Hematopoietic multipotent progenitor cell (in vitro differentiated cells): ENCODE measurements around the gene TTC30A.

DNA sequence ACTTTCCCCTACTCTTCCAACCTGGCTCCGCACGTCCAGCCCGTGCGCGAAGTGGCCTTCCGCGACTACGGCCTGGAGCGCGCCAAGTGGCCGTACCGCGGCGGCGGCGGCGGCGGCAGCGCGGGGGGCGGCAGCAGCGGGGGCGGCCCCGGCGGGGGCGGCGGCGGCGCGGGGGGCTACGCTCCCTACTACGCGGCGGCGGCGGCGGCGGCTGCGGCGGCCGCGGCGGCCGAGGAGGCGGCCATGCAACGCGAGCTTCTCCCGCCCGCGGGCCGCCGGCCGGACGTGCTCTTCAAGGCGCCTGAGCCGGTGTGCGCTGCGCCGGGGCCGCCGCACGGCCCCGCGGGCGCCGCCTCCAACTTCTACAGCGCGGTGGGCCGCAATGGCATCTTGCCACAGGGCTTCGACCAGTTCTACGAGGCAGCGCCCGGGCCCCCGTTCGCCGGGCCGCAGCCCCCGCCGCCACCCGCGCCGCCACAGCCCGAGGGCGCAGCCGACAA is 455 bp downstream of the HOXD11 start:
- CAGE, long polyA plus RNA, result no peak

GRCh38 chr2:176123068-176123679 is 655 bp downstream of the HOXD9 start:
- CAGE, long polyA plus RNA, result no peak

DNA sequence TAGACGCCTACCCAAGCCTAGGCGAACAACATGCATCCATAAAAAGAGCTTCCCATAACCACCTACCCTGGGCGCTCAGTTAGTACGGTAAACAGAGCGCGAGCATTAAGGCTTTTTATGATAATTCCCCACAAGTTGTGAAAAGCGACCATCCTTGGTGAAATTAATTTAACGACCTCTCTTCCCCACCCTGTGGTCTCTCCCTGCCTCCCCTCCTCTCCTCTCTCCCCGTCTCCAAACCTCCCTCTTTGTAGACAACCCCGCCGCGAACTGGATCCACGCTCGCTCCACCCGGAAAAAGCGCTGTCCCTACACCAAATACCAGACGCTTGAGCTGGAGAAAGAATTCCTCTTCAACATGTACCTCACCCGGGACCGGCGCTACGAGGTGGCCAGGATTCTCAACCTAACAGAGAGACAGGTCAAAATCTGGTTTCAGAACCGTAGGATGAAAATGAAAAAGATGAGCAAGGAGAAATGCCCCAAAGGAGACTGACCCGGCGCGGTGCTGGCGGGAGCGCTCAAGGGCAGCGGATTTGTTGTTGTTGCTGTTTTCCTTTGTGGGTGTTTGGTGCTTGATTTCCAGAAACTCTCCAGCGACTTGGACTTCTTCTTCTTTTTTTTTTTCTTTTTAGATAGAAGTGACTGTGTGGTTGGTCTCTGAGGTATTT is 1.3 kb downstream of the HOXD9 start:
- CAGE, long polyA plus RNA, result no peak

GRCh38 chr2:176126891-176127404 is 2.6 kb upstream of the HOXD8 start:
- CAGE, long polyA plus RNA, result no peak

- CAGE, long polyA plus RNA, result no peak
These were observed 1.3 kb downstream of the HOXD8 start for GRCh38 chr2:176130866-176131131.

DNA sequence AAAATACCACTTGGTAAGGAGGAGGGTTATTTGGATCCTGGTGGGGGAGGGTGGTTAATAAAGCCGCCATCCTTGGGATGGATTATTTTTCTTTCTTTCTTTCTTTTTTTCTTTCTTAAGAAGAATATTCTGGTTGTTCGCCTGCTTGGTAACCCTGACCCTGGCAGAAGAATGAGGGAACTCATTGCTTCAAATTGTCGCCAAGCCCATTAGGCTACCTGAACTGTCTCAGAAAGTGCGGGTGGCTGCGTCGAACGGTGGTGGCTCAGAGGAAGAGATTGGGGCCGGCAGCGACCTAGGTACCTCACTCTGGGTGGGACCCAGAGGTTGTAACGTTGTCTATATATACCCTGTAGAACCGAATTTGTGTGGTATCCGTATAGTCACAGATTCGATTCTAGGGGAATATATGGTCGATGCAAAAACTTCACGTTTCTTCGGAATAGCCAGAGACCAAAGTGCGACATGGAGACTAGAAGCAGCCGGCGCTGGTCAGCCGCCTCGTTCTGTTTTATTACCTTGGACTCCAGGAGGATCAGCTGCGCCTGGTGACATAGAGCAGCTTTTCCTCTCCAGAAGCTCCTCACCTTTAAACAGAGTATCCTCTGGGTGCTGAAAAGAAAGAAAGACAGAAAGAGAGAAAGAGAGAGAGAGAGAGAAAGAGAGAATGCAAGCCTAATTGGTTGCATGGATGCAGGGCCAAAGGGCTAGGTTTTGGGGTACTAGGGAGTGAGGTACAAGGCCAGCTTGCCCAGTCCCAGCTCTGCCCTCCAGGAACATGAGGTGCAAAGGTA is 1.2 kb upstream of the HOXD4 start:
- CAGE, long polyA plus RNA, result no peak

DNA sequence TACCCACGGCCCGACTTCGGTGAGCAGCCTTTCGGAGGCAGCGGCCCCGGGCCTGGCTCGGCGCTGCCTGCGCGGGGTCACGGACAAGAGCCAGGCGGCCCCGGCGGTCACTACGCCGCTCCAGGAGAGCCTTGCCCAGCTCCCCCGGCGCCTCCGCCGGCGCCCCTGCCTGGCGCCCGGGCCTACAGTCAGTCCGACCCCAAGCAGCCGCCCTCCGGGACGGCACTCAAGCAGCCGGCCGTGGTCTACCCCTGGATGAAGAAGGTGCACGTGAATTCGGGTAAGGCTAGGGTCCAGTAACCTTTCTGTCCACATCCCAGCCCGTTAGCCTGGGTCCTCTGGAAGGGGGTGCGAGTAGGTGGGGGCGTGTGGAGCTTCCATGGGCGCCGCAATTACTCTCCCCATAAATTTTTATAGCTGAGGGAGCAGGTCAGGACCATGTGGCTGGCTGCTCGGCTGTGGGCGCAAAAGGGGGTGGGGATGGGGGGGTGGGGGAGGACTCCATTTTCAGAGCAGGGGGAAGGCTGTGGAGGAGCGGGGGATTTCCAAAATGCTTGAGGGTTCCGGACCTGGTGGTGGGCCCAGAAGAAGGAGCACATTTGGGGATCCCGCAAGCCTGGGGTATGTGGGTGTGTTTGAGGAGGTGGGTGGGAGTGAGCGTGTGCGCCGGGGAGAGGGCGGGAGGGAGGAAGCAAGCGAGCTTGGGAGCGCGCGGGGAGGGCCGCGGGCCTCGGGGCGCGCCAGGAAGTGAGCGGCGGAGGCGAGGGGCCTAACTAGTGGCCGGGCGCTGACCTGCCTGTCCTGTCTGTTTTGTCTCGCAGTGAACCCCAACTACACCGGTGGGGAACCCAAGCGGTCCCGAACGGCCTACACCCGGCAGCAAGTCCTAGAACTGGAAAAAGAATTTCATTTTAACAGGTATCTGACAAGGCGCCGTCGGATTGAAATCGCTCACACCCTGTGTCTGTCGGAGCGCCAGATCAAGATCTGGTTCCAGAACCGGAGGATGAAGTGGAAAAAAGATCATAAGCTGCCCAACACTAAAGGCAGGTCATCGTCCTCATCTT is 770 bp downstream of the HOXD4 start:
- CAGE, long polyA plus RNA, result no peak

DNA sequence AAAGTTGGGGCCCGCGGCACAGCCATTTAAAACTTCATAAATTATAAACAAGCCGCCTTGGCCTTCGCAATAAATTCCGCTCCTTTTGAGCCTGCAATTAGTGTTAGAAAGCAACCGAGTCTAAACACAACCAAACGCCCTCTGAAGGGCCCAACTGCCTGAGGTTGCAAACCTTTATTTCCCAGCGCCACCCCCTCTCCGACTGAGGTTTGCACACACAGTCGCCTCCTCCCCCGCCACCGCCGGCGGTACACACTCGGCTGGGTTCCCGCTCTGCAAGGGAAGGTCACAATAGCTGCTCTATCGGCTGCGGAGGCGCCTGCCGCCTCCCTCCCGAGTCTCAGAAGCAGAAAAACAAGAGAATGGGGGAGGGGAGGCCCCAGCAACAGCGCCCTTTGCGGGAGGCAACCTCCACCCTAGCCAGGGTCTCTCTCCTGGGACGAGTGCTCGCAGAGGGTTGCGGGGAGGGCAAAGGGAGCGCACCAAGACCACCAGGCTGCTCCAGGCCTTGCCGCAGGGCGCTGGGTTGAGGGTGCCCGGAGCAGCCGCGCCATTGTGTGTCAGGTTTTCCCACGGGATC is 13.5 kb upstream of the HOXD1 start:
- CAGE, long polyA plus RNA, result no peak

DNA sequence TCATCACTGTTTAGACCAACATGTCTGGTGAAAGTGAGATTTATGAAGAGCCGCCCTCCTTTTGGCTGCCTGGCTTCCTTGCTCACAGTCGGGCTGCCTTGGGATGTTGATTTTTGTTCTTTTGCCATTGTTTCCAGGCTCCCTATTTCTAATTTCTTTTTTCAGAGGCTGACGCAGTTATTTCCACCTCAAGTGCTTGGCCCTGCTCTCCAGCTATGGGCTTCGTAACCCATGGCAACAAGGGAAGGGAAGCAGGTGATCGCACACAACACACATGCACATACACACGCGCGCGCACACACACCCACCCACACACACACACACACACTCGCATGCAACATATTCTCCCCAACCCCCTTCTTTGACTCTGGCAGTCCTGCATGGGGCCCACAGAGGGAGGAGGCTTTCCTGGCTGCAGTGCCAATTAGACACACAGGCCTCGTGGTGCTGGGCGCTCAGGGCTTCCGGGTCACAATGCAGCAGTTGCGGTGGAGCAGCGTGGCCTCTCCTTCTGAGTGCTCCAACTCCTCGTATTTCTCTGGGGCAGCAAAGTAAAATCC is 296.7 kb downstream of the MTX2 start:
- CAGE, long polyA plus RNA, result no peak

DNA sequence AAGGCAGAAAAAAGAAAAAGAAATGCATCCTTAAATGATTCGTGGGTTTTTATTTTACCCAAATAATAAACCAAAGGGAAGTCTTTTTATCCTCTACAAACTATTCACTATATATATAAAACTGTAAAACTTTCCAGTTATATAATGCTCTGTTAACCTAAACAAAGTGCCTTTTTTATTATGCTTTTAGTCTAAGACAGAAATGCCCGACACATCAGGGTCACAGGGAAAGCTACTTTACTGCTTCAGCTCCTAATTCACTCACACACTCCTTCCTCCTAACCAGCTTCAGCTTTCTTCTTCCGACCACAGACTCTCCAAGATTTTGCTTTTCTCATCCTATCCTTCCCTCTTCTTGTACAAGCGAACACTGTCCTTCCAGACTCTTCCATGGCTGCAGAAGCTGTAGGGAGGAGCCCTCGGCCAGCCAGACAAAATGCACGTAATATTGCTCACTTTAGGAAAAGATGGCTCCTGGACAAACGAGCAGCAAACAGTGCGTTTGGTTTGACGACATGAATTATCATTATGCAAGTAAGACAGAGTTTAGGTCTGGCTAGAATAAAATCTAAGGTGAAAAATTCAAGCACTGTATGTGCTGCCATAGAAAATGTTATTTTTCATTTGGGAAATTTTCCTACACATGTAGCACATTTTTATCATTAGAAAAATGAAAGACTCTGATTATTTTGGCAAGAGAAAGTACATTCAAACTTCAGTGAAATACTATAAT is 47.5 kb upstream of the HNRNPA3 start:
- CAGE, long polyA plus RNA, result no peak

- CAGE, long polyA plus RNA, result no peak
These were observed 6.5 kb downstream of the HNRNPA3 start for GRCh38 chr2:177218846-177219664.

- CAGE, long polyA plus RNA, result no peak
These were observed 7.1 kb downstream of the HNRNPA3 start for GRCh38 chr2:177219665-177220031.

DNA sequence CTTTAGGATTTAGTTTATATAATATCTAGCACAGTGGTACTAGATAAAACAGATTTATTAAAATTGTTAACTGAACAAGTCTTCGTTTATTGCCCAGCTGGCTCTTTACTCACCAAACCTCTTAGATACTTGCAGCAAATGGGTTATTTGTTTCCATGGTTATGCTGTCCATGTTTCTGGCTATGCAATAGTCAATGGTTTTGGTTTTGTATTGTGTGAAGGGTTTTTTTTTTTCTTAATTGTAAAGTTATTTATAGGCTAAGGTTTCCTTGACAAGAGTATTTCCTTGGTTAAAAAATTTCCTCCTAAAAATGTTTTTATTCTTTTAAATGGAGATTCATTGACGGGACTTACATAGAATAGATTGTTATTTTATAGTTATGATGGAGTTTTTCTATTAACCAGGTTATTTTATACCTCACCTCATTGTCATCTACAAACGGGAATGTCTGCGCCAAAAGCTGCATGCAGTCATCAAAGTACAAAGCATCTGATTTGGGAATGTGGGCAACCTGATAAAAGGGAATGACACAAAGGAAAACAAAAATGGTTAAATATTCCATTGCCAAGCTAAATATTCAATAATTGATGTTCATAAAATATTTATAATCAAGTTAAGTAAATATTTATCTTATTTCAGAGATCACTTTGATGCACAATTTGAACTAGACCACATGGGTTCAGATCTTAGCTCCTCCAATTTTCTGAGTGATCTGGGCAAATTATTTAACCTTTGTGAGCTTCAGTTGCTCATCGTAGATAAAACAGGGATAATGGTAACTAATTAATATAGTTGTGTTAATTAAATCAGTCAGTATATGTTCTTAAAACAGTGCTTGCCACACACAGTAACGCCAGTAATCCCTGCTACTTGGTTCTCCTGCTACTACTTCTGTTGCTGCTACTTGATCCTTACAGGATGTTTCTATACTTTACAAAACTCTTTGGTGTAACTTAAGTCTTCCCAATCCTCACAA is 20.5 kb downstream of the HNRNPA3 start:
- CAGE, long polyA plus RNA, result no peak

DNA sequence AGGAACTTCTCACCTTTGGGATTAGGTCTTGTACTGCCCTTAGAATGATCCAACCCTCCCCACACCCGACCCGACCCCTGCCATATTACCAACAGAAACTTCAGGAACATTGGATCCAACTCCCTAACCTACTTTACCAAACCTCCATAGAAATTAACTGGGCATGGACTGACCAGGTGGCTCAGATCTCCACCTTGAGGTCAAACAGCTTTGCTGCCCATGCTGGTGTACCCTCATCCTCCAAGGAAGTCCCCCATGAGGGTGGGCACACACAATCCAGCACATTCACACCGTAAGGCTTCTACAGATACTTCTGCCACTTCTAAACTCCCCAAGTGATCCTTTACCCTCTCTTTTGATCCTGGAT is 21.4 kb downstream of the NFE2L2 start:
- CAGE, long polyA plus RNA, result no peak

GRCh38 chr2:177281828-177282543 is 17.5 kb upstream of the NFE2L2 start:
- CAGE, long polyA plus RNA, result no peak

GRCh38 chr2:177290354-177290746 is 25.8 kb upstream of the NFE2L2 start:
- CAGE, long polyA plus RNA, result no peak

DNA sequence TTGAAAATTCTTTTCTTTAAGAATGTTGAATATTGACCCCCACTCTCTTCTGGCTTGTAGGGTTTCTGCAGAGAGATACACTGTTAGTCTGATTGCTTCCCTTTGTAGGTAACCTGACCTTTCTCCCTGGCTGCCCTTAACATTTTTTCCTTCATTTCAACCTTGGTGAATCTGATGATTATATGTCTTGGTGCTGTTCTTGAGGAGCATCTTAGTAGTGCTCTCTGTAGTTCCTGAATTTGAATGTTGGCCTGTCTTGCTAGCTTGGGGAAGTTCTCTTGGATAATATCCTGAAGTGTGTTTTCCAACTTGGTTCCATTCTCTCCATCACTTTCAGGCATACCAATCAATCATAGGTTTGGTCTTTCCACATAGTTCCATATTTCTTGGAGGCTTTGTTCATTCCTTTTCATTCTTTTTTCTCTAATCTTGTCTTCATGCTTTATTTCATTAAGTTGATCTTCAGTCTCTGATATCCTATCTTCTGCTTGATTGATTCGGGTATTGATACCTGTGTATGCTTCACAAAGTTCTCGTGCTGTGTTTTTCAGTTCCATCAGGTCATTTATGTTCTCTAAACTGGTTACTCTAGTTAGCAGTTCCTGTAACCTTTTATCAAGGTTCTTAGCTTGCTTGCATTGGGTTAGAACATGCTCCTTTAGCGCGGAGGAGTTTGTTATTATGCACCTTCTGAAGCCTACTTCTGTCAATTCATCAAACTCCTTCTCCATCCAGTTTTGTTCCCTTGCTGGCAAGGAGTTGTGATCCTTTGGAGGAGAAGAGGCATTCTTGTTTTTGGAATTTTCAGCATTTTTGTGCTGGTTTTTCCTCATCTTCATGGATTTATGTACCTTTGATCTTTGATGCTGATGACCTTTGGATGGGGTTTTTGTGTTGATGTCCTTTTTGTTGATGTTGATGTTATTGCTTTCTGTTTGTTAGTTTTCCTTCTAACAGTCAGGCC is 19.8 kb upstream of the AGPS start:
- CAGE, long polyA plus RNA, result no peak

DNA sequence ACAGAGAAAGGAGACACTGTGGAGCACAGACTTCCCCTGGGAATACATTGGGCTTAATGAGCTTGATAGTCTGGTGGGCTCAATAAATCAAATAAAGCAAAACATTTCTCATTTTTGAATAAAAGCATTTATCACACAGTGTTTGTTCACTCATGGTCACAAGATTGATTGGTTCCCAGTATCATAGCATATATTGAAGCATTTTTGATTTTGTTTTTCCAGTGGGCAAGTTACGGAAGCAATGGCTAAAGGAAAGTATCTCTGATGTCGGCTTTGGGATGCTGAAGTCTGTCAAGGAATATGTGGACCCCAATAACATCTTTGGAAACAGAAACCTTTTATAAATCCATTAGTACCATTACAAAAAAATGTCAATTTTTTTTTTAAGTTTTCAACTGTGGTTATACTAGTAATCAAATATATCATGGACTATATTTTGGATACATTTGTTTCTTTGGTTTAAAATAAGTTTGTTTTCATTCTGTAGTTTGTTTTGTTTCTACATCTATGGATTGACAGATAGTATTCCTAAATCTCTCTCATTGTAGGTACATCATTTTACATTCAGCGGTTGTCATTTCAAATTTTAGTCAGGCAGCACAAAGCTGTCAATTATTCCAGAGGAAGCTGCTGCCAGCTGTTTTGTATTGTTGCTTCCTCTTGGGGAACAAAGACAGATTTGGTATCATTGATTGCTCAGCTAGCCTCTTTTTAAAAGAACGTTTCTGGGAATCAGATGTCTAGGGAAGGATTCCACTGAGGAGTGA is 14.6 kb downstream of the TTC30B start:
- CAGE, long polyA plus RNA, result no peak

GRCh38 chr2:177618183-177619196 is at the start of gene TTC30A:
Gene TTC30A, minus strand, starts transcription at chr2:177618742.
- CAGE, long polyA plus RNA, result no peak

DNA sequence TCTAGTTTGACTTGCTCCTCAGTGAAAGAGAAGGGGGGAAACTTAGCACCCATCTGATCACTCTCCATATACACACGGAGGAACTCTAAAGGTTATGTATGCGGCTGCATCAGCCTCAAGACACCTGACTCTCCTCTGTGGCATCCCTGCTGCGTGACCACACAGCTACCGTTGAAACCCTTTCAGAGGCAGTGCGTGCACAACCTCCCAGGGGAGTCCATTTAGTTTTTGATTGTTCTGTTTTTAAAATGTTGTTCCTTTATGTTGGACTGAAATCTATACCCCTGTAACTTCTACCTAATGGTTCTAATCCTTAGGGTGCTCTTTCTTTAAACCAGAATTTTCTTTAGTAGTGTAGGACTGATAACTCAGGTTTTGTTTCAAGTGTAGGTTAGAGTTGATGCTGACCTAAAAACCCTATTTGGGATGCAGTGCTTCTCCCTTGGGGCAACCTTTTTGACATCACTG is 16.4 kb upstream of the TTC30A start:
- CAGE, long polyA plus RNA, result no peak